ENCODE data around the genes SMIM43, TRPC3 and IL21.

DNA sequence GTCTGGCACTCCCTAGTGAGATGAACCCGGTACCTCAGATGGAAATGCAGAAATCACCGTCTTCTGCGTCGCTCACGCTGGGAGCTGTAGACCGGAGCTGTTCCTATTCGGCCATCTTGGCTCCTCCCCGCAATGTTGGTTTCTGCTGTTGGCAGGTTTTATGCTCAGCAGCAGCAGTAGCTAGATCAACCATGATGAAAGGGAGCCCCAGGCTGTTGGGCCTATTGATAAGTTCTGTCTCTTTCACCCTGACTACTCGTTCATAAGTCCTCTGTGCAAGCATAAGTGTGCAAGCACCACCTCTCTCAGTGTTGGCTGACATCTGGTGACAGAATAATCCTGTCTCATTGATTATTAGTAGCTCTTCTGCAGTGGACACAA lies 274.2 kb downstream of the PRDM5 start:
- PRO-cap: no peak

DNA sequence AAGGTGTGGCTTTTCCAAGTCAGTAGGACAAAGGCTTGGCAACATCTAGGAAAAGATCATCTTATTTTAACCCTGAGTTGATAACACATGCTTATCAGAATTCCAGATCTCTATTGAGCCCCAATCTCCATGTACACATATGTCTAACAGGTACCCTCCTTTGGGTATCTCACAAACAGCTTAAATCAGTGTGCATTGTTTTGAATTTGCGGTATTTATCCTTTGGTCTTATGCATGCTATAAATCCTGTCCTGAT lies 166.5 kb downstream of the PRDM5 start:
- PRO-cap: no peak

DNA sequence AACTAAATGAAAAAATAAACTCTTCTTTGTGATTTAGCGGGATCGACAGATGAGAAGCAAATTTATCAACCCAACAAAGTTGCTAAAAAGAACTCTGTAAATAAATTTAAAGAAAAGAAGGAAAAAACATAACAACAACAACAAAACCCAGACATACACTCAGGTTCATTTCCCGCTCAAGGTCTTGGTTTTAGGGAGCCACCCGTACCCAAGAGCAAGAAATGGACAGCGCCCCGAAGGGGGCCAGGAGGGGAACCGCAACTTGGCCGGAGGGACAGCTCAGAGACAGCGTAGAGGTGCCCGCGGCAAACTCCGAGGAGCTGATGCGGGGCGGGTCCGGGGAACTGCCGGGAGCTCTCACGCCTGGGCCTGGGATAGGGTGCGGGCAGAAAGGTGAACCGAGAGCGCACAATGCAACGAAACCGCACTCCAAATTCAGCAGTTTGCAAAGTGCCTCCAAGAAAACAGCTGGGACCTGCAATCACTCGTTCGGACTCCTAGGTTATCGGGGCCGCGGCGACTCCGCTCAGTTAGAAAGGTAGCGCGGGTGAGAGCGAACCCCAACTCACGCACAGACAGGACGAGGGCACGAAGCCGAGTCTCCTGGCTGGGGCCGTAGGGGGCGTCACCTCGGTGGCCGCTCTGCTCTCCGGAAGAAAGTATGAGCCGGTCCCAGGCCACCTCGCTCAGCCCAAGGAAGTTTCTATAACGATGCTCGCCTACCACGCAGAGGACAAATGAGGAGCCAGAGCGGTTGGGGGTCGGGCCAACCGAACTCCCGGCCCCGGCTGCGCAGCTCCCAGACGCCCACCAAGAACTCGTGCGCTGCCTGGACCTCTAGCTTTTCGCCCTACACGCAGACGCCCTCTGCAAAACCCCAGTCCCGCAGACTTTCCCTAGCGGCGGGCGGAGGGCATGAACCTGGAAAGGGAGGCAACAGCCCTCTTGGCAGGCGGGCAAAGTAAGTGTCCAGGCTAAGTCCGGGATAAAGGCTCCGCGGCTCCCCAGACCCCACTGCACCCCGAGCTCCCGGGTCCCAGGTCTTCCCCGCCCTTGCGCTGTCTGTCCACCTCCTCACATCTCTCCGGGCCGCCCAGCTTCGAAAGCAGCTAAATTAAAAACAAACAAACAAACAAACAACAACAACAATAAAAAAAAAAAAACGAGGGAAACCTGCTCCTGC lies 1.3 kb downstream of the NDNF start:
- PRO-cap: no peak

DNA sequence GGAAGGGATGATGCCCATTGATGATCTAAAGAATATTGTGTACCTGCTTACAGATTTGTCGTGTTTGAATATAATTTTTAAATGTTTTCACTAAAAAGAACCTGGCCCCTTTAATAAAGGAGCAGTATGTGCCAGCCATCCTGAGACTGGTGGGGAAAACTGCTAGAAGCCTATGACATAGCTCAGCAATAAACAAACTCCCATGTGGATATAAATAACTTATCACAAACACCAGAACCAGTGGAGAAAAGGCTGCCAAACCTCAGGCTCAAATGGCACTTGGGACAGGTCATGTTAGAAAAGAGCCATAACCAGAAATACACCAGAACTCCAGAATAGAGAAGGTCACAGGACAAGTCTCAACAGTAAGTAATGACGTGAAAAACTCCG lies 11.6 kb upstream of the QRFPR start:
- PRO-cap: no peak

GRCh38 chr4:121667922-121668504 lies 28.8 kb downstream of the ANXA5 start:
- PRO-cap: no peak

DNA sequence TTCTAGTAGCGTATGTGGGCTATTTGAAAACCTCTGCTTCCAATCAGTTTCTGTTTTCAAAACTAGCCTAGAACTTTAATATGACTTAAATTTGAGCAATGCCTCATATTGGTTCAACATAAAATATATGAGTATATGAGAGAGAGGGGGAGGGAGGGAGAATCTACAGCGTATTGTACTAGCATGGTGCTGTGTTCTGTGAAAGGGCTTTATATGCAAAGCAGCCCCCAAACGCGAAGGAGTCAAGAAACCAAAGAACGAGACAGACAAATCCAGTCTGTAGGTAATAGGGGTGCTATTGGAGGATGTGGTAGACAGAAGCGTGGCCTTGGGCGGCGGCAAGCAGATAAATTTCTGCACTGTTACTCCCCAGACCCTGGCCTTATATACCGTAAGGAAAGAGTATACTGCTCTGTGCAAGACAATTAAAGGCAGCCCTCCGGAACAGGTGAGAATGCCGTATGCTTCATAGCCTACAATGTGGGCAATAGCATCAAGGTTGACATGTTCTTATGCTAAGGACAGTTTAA lies 853 bp upstream of the ANXA5 start:
- PRO-cap: no peak

DNA sequence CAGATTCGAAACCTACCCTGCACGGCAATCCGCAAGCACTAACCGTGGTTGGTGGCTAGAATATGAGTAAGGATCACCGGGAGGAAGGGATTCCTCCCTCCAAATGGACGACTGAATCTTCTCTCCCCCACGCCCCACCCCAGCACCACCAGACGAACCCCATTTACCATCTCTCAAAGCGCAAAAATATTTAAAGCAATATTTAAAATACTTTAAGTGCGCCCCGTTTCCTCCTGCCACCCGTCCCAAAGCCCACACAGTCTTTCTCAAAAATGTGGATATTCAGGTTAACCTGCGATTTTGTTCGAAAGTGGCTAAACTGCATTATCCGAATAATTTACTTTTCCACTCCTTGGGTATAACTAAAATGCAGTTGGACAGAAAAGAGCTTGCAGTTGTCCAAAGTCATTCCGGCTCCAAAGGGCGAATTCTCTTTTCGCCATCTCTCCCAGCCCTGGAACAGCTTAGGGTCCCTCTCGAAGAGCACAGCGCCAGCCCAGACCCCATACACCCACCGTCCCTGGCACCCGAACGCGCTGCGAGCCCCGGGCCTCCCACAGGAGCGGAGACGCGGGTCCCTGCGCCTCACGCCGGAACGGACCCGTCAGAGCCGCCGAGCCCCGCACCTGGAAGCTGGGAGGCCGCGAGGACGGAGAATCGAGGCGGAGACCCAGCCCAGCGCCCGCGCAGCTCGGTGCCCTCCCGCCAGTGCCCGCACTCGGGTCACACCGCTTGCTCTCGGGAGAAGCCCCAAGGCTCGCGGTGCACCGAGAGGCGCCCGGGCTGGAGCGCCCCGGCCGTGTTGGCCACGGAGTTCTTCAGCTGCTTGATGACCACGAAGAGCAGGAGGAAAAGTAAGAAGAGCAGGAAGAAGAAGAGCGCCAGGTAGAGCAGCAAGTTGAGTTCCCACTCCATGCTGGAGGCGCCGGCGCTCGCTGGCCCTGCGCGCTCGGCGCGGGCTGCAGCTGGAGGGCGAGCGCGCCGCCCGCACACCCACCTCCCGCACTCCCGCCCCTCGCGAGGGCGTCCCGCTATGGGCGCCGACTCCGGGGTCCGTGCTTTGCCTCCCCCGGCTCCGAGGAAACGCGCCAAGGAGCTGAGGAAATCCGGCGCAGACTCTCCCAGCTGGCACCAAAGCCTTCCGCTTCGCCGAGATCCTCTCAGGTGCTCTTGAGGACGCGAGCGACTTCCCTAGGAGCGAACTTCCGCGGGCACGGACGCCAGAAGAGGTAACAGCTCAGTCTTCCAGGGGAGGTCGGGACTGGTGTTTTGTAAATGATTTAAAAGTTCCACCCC lies at the start of gene SMIM43:
Gene SMIM43, minus strand, starts transcription at position 974 of the 1,296 bp plus-strand sequence.
- PRO-cap: no peak

GRCh38 chr4:121853253-121854012 lies 16.8 kb downstream of the BBS7 start:
- PRO-cap: no peak

DNA sequence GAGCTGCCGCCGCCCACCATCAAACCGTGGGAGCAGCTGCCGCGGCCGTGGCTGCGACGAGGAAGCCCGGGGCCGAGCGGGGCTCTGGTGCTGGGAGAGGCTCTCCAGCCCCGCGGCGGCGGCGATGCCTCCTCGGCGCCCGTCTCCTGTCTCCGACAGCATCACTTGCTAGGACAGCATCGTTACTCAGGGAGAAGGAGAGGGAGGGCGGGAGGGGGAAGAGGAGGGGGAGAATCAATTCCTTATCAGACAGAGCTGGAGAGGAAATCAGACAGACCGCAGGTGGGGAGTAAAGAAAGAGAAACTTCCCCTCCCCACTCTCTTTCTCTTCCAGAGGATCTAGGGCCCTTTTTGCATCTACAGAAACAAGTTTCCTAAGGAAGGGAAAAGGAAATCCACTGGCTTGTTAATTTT lies at the start of gene TRPC3:
Gene TRPC3, minus strand, starts transcription at position 188 of the 414 bp plus-strand sequence.
- PRO-cap: no peak

- PRO-cap: no peak
Observed at GRCh38 chr4:122053207-122053491, 99.0 kb upstream of the BLTP1 start.

DNA sequence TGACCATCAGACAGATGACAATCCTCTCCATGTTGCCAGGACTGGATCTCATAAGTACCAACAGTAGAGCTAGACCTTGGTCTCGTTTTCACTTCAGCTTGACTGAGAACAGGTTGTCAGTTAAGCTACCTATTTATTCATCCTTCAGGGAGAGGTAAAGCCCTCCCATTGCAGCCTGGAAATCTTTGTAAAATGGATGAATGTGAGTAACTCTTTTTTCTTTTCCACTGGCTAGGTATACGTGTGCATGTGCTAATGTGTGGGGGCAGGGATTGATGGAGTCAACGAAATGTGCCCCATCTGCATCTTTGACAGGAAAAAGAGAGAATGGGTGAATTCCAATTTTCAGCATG lies at the start of gene IL21:
Gene IL21, minus strand, starts transcription at position 107 of the 353 bp plus-strand sequence.
- PRO-cap: no peak

- PRO-cap: unidirectional peak, minus-strand start at chr4:122828013; unidirectional peak, minus-strand start at chr4:122828056
Observed at GRCh38 chr4:122827906-122828375, 1.3 kb downstream of the FGF2 start.

DNA sequence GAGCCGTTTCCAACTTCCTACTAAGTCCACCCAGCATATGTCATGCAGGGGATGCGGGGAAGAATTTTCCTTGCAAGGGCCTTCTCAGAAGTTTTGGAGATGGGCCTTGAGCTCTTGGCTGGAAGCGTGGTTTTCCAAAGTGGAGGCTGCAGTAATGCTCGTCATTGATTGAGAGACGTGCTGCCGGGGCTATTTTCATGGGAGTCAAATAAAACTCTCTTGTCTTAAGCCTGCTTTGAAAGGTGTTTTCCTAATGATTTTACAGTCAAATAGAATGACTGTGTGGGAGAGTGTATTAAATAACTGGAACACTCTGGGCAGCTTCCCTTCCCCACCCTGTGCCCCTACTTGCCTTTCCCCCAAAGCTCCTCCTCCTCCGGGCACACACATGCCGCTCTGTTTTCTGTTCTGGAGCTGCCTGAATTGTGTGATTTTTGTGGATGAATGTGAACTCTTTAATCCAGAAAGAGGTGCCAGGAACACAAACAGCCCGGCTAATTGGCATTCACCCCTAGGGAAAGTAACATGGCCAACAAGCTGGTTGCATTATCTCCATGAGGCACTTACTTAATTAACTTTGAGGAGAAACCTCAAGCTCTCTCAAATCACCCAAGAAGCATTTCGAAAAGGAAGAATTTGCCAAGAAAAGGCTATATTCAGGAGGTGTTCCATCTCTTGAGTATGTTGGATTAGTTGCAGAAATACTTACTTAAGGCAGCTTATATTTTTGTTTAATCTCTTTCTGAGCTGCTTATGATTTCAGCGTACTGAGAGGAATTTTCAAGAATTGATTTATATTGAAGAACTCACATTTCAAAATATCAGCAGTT lies 28.2 kb downstream of the FGF2 start:
- PRO-cap: no peak

DNA sequence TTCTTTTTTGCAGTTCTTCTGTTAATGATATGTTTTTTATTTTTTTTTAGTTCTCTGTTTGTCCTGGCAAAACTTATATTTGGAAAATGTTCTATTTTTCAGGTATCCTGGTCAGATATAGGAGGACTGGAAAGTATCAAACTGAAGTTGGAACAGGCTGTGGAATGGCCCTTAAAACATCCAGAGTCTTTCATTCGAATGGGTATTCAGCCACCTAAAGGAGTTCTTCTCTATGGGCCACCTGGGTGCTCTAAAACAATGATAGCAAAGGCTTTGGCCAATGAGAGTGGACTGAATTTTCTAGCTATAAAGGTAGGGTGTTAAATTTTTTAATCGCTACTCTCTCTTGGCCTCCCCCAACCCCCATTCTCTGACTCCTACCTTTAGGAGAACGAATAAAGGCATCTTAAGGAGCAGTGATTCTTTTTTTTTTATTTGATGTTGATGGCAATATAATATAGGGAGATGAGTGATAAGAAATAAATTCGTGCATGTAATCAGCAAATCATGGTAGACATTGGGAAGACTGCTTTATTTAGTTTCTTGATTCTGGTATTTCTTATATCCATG lies 105.3 kb downstream of the SPATA5 start:
- PRO-cap: no peak

DNA sequence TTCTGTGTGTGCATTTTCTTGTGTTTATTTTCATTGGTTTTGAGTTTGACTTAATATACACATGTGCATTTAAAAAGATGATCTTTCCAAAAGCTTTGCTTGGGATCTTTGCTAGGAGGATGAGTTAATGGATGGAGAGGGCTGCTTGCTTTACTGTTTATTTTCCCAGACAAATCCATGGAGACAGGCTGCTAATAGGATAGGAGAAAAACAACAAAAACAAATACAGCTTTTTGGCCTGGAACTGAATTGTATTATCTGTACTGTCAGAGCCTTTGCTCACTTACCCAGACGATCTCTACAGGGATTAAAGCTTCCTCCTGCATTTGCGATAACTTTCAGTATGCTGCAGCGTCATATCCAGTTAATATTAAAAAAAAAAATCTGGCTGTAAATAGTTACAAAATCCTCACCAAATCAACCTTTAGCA lies 190.3 kb downstream of the SPATA5 start:
- PRO-cap: no peak

- PRO-cap: no peak
Observed at GRCh38 chr4:123340119-123340791, 56.3 kb upstream of the SPRY1 start.

- PRO-cap: no peak
Observed at GRCh38 chr4:123351632-123352274, 44.8 kb upstream of the SPRY1 start.

DNA sequence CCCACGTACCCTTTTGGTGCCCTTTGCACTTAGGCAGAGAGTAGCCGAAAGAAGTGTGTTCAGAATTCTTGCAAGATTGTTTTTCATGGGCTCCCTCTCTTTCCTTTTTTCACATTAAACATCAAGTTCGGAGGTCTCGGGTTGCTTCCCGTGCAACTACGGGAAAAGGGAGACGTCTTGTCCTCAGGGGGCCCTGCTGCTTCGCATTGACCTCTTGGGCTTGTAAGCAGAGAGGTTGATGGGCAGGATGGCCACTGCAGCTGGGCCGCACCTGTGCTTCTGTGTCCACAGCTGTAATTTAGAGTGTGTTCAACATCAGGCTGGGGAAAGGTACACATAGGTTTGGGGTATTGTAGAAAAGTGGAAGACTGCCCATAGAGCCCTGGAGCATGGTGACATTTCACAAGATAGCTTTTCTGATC lies 109.7 kb downstream of the SPRY1 start:
- PRO-cap: no peak

- PRO-cap: no peak
Observed at GRCh38 chr4:123832006-123832626, 435.5 kb downstream of the SPRY1 start.

DNA sequence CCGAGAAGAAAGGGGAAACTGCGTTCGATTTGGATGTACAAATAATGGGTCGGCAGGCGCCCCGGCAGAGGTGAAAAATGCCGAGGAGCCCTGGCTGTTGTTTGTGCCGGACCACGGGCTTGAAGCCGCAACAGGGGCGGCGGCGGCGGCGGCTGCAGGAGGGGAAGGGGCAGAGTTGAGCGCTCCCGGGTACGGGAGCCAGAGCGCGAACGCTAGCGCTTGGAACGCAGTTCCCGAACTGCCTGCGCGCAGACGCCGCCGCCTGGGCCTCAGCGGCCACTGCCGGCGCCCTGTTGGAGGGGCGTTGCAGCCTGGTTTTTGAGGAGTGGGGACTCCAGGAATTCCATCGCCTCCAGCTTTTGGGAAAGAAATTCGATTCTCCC lies 754 bp downstream of the FAT4 start:
- PRO-cap: no peak

All from jejunum (tissue), 1 donor.